Renal cortical epithelial cell (primary cell): ENCODE measurements around a stretch of chr9.

GRCh38 chr9:137788572-137788918 is 89.0 kb upstream of the CACNA1B start:
- RRBS = no CpG with 5 or more reads among the region's 30 CpGs

GRCh38 chr9:138022859-138023221 is 145.3 kb downstream of the CACNA1B start:
- RRBS = no CpG with 5 or more reads among the region's 42 CpGs